SJCRH30 (cell line): ENCODE measurements around a stretch of chr14.

DNA sequence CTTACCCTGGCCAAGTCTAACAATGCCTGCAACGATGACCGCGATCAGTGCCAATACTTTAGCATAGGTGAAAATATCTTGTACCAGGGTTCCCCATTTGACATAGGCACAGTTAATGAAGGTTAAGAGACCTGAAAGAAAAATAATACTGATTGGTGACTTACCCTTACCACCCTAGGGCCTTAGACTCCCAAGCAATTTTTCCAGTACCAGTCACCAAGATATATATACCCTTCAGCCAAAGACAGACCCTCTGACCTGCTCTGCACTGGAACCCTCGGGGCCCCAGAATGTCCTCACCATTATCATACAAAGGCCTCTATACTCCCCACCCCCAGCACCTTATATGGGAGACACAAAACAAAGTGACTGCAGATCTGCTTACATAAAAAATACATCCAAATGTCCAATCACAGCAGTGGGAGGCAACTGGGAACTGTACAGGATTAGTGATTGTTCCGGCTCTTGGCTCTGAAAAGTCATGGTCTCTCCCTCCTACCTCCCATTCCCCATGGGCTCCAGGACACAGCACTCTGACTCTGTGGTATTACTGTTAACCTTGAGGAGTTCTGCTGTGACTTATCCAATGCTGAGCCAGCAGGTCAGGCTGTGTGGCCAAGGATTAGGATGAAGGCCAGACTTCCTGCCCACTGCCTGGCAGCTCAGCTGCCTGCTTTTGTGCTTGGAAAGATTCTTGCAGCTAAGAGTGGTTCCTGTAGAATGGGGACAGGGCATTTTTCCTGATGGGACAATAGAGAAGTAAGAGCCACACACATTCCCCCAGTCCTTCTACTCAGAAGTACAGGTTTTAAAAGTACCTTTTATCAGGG lies 13.6 kb downstream of the OXA1L start:
- RAMPAGE, long total RNA: no peak

- RAMPAGE, long total RNA: no peak
Measured at GRCh38 chr14:22808609-22808992, 6.6 kb downstream of the SLC7A7 start.

DNA sequence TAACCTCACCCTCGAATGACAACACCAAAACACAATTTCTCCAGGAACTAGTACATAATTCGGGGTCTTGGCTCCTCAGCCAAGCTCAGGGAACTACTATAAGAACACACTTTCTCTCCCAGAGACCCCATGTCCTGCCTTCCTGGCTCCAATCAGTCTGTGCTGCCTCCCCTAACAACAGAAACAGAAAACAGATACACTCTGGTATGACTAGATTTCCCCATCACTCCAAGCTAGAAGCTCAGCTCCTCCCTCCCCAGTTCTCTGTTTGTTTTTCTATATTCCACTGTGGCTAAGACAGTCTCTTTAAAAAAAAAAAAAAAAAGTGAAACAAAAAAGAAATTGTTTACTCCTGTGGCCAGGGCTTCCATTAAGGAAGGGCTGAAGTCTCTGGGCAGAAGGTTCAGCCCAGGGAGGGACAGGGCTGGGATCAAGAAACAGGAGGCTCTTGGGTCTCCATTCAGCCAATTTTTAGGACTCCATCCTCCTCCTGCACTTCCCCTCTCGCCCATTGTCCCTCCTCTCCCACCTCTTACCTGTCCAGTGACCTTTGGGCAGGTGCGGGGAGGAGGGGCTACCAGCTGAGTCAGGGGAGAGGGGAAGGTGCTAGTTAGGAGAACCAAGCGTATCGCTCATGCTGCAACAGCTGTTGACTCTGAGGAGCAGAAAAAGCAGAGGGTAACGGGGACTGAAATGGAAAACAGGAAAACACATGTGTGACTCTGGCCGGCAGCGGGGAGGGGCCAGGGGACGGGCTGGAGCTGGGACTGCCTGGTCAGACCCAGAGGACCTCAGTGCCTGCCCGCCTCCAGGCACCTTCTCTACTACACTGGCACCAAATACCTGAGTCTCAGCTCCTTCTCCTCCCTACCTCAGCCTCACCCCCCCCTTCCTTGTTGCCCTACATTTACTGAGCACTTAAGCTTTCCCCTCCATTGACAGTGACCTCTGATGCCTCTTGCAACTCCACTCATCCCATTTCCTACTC lies 4.2 kb upstream of the SLC7A7 start:
- RAMPAGE, long total RNA: no peak

DNA sequence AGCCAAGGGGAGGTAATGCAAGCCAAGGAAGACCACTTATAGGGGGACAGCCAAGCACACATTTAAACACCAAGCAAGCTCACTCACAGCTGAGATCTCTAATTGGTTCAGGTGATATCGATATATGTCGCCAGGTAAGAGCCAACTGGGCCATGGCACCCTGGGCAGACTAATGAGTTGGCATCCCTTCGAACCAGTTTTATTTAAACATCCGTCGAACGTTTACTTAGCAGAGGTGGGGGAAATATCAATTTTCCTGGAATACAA lies 4.9 kb upstream of the SLC7A7 start:
- RAMPAGE, long total RNA: no peak

- RAMPAGE, long total RNA: no peak
Measured at GRCh38 chr14:22872874-22873275, 1.3 kb downstream of the LRP10 start.

DNA sequence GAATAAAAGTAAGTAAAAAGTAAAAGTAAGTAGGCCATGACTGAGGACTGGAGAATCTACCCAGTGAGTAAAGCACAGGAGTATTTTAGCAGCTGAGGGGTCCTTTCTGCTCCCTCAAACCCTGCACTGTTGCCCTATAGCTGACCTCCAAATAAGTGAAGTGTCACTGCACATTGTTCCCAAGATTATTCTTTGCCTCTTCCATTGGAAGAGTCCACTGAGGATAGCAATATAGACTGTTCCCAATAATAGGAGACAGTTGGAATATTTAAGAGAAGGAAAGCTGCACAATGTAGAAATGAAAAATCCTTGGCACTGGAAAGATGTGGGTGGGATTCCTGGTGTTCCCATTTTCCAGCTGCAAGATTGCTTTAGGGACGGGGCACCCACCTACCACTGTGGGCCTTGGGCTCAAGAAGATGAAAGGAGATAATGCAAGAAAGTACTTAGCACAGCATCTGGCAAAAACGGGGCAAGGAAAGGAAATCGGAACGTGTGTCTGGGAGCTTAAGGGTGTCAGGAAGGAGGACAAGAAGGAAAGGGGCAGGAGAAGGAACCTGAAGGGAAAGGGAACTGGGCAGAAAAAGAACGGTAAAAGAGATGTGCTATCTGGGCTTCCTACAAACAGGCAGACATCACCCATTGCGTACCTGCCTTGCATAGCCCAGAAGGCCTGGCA lies 1.2 kb upstream of the REM2 start:
- RAMPAGE, long total RNA: no peak

GRCh38 chr14:22898415-22899010 lies 15.5 kb downstream of the REM2 start:
- RAMPAGE, long total RNA: no peak

- RAMPAGE, long total RNA: no peak
Measured at GRCh38 chr14:23058419-23059203, 1.3 kb upstream of the CDH24 start.

DNA sequence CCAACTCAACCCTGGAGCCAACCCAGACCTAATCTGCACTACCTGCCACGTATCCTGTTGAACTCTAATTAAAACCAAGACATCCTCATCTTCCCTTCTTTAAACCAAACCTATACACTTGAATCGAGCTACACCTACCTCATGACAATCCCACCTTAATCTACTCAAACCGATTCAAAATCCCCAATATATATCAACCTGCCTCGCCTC lies 860 bp downstream of the ACIN1 start:
- RAMPAGE, long total RNA: no peak

- RAMPAGE, long total RNA: no peak
Measured at GRCh38 chr14:23120452-23121294, 1.6 kb upstream of the CEBPE start.

- RAMPAGE, long total RNA: no peak
Measured at GRCh38 chr14:23310618-23311432, 4.2 kb downstream of the BCL2L2 start.

DNA sequence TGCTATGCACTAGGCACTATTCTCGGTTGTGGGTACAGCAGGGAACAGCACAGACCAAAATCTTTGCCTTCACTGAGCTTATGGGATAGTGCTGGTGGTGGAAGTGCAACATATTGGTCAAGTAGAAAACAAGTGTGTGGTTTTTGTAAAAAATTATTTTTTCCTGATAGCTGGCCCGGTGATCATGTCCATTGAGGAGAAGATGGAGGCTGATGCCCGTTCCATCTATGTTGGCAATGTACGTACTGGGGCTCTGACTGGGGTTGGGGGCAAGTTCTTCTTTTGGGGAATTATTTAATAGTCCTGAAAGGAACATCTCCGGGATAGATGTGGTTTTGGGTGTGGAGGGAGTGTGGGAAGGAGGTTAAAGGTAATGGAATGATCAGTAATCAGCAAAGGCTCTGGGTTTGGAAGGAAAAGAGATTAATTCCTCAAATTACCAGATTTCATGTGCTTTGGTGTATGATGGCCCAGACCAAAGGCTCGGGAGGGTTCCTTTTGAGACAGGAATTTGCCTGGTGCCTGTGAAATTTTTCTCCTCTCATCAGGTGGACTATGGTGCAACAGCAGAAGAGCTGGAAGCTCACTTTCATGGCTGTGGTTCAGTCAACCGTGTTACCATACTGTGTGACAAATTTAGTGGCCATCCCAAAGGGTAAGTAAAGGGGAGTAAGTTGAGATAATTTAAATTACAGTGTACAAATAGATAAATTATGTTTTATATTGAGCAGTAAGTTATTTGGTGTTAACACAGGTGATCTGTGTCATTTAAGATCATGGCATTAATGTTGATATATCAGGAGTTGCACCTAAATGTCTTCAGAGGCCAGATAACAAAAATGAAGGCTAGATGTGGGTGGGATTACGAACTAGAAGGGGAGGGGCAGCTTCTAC lies 1.8 kb downstream of the PABPN1 start:
- RAMPAGE, long total RNA: no peak

DNA sequence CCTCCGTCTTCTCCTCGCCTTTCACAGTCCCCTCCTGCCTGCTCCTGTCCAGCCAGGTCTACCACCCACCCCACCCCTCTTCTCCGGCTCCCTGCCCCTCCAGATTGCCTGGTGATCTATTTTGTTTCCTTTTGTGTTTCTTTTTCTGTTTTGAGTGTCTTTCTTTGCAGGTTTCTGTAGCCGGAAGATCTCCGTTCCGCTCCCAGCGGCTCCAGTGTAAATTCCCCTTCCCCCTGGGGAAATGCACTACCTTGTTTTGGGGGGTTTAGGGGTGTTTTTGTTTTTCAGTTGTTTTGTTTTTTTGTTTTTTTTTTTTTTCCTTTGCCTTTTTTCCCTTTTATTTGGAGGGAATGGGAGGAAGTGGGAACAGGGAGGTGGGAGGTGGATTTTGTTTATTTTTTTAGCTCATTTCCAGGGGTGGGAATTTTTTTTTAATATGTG lies 4.5 kb downstream of the PABPN1 start:
- RAMPAGE, long total RNA: no peak

DNA sequence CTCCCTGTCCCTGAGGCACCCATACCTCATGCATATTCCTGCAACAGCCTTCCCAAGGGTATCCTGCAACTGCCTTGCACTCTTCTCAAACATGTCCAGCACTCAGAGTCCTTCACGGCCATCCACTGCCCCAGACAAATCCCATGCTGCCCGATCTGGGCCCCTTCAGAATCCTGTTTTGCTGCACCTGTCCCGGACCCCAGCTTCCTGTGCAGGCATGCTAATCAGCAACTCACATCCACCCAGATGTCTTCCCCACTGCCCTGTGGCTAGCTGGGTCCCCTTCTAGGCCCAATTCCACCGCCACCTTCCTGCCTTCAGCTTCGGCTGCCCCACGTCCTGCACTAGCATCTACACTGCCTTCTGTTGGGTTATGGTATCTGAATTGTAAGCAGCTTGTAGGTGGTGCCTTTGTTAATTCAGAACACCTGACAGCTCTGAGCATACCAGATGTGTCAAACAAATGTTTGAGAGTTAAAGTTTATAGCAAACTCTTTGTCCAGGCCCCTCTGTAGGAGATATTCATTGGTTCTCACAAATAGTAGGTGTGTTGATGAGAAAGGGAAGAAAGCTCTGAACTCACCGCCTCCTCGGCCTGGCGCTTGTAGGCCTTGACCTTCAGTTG lies 5.9 kb downstream of the CMTM5 start:
- RAMPAGE, long total RNA: no peak

- RAMPAGE, long total RNA: no peak
Measured at GRCh38 chr14:23417009-23417564, 9.0 kb upstream of the MYH6 start.

- RAMPAGE, long total RNA: no peak
Measured at GRCh38 chr14:23420720-23421493, 12.8 kb upstream of the MYH6 start.

- RAMPAGE, long total RNA: no peak
Measured at GRCh38 chr14:23422011-23422460, 13.4 kb downstream of the MYH7 start.

DNA sequence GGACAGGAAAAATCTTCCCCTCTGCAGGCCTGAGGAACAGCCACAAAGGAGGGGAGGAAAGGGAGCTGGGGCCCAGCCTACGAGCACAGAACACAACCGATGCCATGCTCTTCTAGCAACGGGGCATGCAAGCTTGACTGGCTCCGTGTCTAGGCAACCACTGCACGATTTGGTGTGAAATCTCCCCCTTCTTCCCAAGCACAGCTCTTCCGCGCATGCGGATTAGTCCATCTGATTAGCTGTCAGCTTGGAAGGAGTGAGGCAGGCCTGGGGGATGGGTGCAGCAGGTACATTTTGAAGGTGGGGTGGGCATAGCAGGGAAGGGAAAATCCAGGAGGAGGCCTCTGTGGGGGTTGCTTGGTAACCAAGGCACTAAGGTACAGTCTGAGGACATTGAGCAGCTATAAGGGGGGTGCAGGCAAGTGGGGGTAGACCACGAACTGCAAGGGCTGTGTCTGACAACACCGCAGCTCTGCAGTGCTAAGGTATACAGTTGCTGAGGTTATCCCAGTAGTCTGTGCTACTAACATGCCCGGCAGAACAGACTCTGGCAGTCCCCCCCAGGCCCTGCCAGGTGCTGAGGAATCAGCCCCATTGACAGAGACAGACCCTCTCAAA lies 1.4 kb upstream of the MYH7 start:
- RAMPAGE, long total RNA: no peak

DNA sequence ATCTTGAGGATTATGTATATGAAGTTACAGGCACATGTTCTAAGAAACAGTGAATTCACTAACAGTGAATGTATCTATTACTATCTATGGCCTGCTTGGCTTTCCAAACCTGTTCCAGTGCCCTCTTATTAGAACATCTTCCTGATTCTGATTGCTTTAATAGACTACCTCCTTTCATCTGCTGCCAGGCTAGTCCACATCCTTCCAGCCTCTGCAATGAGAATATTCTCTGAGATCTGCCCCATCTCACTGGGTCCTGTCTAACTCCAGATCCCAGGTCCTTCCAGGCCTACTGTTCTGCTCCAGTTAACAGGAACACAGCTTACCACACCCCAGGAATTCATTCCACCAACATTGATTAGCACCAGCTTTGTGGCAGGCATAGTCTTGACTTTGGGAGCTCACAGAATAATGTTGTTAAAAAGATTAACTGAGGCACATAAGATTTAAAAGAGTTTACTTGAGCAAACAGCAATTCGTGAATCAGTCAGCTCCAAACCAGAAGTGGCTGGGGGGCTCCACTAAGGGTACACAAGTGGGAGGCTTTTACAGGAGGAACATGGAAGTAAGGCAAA lies 11.9 kb upstream of the MYH7 start:
- RAMPAGE, long total RNA: no peak

- RAMPAGE, long total RNA: no peak
Measured at GRCh38 chr14:23454425-23455016, 15.0 kb upstream of the NGDN start.